Endometrial microvascular endothelial cells (primary cell): Measurements from ENCODE around the genes ASGR1, ELP5, TNFSF13, SOX15 and SAT2.

DNA sequence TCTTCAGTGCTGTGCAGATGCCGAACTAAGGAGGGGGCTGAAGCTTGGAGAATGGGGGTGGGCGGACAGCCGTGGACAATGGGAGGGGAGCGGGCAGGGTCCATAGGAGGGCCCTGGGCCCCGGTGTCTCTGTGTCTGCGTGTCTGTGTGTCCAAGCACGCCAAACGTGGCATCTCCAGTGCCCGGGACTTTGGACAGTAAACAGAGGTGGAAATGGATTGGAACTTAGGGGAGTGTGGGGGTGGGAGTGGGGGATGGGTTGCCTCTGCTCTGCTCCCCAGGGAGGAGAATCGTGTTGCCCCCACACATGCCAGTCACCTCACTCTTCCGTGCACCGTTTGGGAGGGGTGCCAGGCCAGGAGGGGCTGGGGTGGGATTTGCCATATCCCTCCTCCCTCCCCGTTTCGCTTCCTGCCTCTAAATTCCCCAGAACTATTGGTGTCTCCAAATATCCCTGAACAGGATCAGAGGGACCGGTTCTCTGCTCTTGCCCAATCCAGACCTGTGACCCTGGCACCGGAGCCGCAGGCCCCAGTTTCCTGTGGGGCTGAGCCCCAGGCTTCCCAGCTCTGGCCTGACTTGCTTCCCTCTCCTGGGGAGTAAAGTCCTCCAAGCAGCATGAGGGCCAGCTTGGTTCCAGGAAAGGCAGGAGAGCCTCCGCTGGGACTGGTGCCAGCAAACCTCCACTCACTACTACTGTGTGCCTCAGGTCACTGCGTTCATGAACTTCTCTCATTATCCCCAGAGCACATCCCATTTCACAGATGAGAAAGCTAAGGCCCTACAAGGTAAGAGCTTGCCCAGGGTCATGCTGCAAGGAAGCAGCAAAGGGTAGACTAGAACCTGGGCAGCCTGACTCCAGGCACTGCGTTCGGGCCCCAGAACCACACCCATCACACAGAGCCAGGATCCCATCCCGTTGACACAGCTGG, at the start of gene ASGR1:
Gene ASGR1 (minus strand): TSS at position 149 of the 932 bp plus-strand sequence.
- RAMPAGE, long total RNA = no peak

DNA sequence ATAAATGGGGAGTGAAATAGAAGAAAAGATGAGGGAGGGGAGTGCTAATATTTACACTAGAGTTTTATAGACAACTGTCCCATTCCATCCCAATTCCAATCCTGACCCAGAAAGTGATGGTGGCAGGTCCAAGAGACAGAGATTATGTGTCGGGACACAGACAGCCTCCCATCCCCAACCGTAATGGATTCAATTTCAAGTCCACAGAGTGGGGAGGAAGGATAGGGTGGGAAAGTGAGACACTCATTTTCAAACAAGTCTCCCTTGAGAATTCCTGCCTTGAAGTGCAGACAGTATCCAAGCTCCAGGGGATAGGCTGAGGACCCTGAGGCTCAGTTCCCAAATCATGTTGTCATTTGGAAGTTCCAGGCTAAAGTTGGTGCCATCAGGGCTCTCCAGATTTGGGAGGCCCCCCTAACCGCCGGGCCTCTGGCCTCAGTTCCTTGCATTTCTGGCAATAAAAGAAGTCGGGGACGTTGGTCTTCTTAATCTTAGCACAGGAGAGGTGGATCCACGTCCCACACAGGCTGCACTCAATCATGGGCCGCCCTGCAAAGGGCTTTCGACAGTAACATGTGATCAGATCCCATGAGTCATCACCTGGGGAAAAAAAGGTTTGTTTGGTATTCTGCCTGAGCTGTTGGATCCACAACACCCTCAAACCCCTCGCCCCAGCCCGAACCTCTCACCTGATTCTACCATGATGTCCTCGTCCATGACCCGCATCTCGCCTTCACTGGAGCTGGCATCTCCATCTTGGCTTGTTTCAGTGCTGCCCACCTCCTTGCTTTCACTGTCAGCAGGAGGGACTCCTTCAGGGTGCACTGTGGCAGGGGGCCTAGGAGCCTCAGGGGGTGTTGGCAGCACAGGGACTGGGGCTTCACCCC, 1.2 kb upstream of the DVL2 start:
- RAMPAGE, long total RNA = no peak

GRCh38 chr17:7236128-7236828, 2.0 kb upstream of the DVL2 start:
- RAMPAGE, long total RNA = no peak

DNA sequence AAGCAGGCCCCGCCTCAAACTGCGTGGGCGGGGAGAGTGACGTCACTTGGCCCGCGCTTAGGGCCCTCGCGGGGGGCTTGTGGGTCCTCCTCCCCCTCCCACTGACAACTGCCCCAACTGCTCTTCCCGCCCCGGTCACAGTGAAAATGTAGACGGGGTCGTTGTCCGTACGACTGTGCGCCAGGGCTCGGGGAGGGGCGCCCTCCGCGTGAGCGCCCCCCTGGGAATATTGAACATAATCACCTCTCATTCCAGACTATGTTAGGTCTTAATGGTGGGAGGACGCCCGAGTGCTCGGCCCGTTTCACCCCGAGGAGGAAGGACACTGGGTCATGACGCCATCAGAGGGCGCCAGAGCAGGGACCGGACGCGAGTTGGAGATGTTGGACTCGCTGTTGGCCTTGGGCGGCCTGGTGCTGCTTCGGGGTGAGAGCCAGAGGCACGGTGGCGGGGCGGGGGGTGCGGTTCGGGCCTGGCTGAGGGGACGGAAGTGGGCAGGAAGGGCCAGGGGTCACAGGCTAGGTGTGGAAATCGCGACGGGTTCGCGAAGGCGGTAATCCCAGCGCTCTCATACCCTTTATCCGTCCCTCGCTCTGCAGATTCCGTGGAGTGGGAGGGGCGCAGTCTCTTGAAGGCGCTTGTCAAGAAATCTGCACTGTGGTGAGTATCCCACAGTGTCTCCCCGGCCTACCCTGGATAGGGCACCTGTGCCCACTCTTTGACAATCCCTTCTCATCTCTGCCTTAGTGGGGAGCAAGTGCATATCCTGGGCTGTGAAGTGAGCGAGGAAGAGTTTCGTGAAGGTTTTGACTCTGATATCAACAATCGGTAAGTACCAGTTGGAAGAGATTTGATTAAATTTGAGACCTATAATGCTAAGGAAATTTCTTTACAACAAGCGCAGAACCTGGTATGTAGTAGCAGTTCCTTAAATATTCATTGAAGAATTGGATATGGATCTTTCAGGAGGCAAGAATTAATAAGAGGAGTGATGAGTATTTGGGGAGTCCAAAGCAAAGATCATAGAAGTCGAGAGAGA, at the start of gene ELP5:
Gene ELP5 (plus strand): TSS at position 45 of the 1,039 bp plus-strand sequence.
- RAMPAGE, long total RNA = start-site peak on the plus strand centred at position 93 of the sequence, 98 bp wide, 20 and 48 reads in 2 replicates; start-site peak on the plus strand centred at position 387 of the sequence, 43 bp wide, 27 and 89 reads in 2 replicates

- RAMPAGE, long total RNA = no peak
Observed at GRCh38 chr17:7296168-7296968, 1.9 kb upstream of the YBX2 start.

- RAMPAGE, long total RNA = no peak
Observed at GRCh38 chr17:7460059-7460459, 15.2 kb downstream of the CHRNB1 start.

GRCh38 chr17:7477209-7477777, 2.1 kb downstream of the ZBTB4 start:
- RAMPAGE, long total RNA = no peak

DNA sequence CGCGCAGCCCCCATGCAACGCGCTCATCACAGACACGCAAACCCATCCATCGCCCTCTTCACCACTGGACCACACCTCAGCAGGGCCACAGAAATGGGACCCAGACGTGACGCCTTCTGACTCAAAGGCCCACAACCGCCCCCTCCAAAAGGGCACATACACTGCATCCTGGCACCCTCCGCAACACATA, 1.1 kb downstream of the ZBTB4 start:
- RAMPAGE, long total RNA = no peak

- RAMPAGE, long total RNA = no peak
Observed at GRCh38 chr17:7484893-7485483, 3.7 kb downstream of the SLC35G6 start.

DNA sequence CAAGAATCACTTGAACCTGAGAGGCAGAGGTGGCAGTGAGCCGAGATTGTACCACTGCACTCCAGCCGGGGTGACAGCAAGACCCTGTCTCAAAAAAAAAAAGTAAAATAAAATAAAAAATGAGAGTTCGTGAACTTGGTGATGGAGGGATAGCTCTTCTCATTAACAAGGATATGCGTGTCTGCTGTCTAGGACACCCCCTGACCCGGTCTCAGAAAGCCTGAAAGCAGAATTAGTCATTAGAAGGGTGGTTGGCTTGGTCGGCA, 11.2 kb downstream of the SLC35G6 start:
- RAMPAGE, long total RNA = no peak

DNA sequence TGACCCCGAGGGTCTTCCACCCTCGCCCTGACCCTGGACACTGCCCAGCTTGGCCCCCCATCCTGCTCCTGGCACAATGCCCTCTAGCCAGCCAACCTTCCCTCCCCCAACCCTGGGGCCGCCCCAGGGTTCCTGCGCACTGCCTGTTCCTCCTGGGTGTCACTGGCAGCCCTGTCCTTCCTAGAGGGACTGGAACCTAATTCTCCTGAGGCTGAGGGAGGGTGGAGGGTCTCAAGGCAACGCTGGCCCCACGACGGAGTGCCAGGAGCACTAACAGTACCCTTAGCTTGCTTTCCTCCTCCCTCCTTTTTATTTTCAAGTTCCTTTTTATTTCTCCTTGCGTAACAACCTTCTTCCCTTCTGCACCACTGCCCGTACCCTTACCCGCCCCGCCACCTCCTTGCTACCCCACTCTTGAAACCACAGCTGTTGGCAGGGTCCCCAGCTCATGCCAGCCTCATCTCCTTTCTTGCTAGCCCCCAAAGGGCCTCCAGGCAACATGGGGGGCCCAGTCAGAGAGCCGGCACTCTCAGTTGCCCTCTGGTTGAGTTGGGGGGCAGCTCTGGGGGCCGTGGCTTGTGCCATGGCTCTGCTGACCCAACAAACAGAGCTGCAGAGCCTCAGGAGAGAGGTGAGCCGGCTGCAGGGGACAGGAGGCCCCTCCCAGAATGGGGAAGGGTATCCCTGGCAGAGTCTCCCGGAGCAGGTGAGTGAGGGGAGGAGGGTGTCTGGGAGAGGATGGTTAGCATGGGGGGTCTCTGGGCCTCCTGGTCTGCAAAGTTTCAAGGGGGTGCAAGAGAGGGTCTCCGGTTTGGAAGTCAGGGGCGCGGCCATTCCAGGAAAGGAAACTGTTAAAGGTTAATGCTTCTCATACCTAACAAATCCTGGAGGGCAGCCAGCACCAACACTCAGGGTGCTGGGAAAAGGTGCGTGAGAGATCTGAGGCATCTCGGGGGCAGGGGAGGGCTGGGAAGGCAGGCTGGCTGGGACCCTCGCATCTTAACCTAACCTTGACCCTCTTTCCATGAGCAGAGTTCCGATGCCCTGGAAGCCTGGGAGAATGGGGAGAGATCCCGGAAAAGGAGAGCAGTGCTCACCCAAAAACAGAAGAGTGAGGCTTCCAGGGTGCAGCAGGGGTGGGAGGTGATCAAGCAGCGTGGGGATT, at the start of gene TNFSF13:
Gene TNFSF13 (plus strand): TSS at position 159 of the 1,165 bp plus-strand sequence.
- RAMPAGE, long total RNA = no peak

- RAMPAGE, long total RNA = no peak
Observed at GRCh38 chr17:7580638-7581088, 1.2 kb downstream of the CD68 start.

DNA sequence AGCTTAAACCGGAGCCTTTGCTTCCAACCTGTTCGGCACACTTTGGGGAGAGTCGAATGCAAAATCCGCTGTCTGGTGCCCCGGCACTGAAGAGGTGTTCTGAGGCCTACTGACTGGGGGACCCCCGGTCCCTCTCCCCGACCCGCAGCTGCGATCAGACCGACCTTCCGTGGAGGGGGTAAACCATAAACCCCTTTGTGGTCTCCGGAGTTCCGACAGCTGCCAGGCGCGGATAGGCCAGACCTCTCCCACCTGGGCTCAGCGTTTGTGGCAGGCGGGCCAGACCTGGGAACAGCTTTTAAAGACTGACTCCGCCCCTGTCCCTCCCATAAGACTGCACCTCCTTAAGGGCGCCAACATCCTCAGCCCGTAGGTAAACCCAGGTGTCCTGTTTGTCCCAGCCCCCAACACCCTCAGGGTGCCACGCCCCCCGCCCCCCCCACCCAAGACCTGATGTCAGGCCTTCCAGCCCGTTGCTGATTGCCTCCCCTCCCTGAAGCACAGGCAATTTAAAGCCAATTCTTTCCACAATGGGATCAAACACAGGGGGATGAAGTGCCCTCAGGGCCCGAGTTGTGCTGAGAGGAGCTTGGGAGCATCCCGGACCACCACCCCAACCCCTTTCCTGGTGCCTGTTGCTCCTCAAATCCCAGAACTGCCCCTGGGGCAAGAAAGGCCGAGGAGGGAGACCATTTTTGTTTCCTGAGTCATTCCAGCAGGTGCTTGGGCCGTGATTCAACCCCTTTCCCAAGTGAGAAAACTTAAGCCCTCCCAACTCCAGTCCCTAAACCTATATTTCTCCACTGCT, at the start of gene SOX15:
Gene SOX15 (minus strand): TSS at position 272 of the 808 bp plus-strand sequence.
- RAMPAGE, long total RNA = no peak

GRCh38 chr17:7605875-7606824, 8.5 kb downstream of the FXR2 start:
- RAMPAGE, long total RNA = no peak

GRCh38 chr17:7626873-7627924, at the start of gene SAT2:
SAT2 (minus strand) TSS chr17:7627821.
- RAMPAGE, long total RNA = start-site peak on the minus strand at chr17:7627809-7627837, 53 and 140 reads in 2 replicates

DNA sequence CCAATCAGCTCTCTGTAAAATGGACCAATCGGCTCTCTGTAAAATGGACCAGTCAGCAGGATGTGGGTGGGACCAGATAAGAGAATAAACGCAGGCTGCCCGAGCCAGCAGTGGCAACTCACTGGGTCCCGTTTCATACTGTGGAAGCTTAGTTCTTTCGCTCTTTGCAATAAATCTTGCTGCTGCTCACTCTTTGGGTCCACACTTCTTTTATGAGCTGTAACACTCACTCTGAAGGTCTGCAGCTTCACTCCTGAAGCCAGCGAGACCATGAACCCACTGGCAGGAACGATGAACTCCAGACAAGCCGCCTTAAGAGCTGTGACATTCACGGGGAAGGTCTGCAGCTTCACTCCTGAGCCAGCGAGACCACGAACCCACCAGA, 9.0 kb upstream of the ATP1B2 start:
- RAMPAGE, long total RNA = no peak

DNA sequence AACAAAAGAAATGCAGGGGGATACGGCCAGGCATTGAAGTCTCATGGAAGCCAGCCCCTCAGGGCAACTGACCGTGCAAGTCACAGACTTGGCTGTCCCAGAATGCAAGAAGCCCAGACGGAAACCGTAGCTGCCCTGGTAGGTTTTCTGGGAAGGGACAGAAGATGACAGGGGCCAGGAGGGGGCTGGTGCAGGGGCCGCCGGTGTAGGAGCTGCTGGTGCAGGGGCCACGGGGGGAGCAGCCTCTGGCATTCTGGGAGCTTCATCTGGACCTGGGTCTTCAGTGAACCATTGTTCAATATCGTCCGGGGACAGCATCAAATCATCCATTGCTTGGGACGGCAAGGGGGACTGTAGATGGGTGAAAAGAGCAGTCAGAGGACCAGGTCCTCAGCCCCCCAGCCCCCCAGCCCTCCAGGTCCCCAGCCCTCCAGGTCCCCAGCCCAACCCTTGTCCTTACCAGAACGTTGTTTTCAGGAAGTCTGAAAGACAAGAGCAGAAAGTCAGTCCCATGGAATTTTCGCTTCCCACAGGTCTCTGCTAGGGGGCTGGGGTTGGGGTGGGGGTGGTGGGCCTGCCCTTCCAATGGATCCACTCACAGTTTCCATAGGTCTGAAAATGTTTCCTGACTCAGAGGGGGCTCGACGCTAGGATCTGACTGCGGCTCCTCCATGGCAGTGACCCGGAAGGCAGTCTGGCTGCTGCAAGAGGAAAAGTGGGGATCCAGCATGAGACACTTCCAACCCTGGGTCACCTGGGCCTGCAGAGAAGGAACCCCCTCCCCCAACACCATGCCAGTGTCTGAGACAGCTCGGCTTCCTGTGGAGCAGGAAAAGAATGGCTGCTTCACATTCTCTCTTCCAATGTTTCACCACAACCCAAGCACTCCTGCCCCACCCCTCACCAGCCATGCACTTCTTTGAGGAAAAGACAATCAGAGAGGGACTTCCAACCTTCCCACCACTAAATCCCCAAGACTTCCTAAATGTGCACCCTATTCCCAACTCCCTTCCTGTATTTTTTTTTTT, 11.1 kb downstream of the TP53 start:
- RAMPAGE, long total RNA = no peak

GRCh38 chr17:7703099-7704072, 1.6 kb upstream of the EFNB3 start:
- RAMPAGE, long total RNA = no peak

DNA sequence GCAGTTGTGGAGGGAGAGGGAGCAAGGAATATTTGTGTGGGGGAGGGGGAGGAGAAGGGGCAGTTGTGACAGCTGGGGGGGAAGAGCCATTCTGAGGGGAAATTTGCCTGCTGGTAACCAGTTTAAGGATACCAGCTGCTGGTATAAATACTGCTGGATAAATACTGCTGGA, 268 bp downstream of the DNAH2 start:
- RAMPAGE, long total RNA = no peak

- RAMPAGE, long total RNA = no peak
Observed at GRCh38 chr17:7768170-7768444, 50.6 kb downstream of the DNAH2 start.